ENCODE measurements around the genes SYCE1L, WWOX, CMC2 and CENPN.

DNA sequence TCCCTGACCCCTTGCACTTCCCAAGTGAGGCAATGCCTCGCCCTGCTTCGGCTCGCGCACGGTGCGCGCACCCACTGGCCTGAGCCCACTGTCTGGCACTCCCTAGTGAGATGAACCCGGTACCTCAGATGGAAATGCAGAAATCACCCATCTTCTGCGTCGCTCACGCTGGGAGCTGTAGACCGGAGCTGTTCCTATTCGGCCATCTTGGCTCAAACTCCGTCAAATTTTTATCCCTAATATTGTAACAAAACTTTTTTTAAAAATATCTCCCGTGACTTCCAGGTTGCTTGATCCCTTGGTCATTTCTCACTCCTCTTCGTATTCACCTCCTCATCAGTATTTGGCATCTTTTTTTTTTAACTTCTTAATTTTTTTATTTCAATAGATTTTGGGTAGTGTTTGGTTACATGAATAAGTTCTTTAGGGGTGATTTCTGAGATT lies 101.5 kb upstream of the CPHXL start:
- PRO-cap: no peak
- RAMPAGE, long total RNA, 4 experiments: no peak in any of the 4 experiments

GRCh38 chr16:77199233-77199592 lies at the start of gene SYCE1L:
Gene SYCE1L (plus strand): TSS chr16:77199408.
- PRO-cap: no peak
- RAMPAGE, long total RNA, 4 experiments: no peak in any of the 4 experiments

- PRO-cap: no peak
- RAMPAGE, long total RNA, 4 experiments: no peak in any of the 4 experiments
Measured at GRCh38 chr16:77298472-77298846, 99.3 kb downstream of the SYCE1L start.

- PRO-cap: no peak
- RAMPAGE, long total RNA, 4 experiments: no peak in any of the 4 experiments
Measured at GRCh38 chr16:77859926-77860155, 71.5 kb downstream of the VAT1L start.

- PRO-cap: bidirectional peak, plus-strand start at chr16:78099715, minus-strand start at chr16:78099310
- RAMPAGE, long total RNA, 4 experiments: start-site peak on the plus strand in 3 of 4 experiments, at chr16:78099647-78099727 at its widest, 155 to 652 reads per replicate
Measured at GRCh38 chr16:78099014-78100403, at the start of gene WWOX. Gene WWOX (plus strand): TSS chr16:78099654.

DNA sequence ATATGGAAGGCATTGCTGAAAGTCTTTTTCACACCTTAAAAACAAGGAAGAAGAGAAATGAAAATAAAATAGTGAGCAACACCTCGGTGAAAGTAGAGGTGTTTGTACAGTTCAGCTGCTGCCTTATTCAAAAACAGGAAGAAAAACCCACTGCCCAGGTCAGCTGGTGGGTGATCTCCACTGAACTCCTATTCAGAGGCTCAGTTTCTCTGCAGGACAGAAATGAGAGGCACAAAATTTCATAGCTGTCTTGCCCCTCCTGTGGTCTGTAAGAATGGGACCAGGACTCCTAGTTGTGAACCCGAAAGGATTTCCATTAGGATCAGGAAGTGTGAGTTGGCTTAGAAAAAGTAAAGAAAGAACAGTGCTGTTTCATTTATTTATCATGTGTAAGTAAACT lies 650.6 kb downstream of the WWOX start:
- PRO-cap: no peak
- RAMPAGE, long total RNA, 4 experiments: no peak in any of the 4 experiments

- PRO-cap: no peak
- RAMPAGE, long total RNA, 4 experiments: no peak in any of the 4 experiments
Measured at GRCh38 chr16:79561651-79562094, 38.9 kb downstream of the MAF start.

- PRO-cap: no peak
- RAMPAGE, long total RNA, 4 experiments: no peak in any of the 4 experiments
Measured at GRCh38 chr16:79589753-79590458, 10.6 kb downstream of the MAF start.

GRCh38 chr16:79602056-79602508 lies 1.5 kb upstream of the MAF start:
- PRO-cap: unidirectional peak, plus-strand start at chr16:79602411
- RAMPAGE, long total RNA, 4 experiments: no peak in any of the 4 experiments

DNA sequence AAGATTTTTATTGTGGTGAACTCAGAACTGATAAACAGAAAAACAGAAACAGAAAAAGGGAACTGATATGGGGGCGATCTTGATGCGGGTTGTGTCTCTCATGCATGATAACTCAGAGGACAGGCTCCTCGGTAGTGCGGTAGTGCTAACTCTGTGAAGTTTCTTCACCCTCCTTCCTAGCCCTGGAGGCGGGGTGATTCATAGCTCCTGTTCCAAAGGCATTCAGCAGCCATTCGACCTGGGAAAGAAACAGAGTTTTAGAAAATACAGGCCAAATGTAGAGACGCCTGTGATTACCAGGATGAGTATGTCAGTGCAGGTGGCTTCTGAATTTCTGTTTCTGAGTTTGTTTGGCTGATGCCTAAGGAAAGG lies 5.5 kb upstream of the MAF start:
- PRO-cap: no peak
- RAMPAGE, long total RNA, 4 experiments: no peak in any of the 4 experiments

GRCh38 chr16:80056528-80056727 lies 455.9 kb upstream of the MAF start:
- PRO-cap: no peak
- RAMPAGE, long total RNA, 4 experiments: no peak in any of the 4 experiments

DNA sequence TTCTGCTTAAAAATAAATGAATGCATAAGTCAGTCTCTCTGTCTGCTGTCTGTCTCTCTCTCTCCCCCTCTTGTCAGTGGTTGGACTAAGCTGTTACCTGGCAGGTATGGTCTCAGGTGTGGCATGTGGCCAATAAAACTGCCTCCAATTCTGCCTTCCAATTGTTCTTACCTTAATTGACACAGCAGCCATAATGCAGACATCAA lies 78.7 kb upstream of the CDYL2 start:
- PRO-cap: no peak
- RAMPAGE, long total RNA, 4 experiments: no peak in any of the 4 experiments

GRCh38 chr16:80996866-80997254 lies 9.8 kb downstream of the CMC2 start:
- PRO-cap: no peak
- RAMPAGE, long total RNA, 4 experiments: no peak in any of the 4 experiments

DNA sequence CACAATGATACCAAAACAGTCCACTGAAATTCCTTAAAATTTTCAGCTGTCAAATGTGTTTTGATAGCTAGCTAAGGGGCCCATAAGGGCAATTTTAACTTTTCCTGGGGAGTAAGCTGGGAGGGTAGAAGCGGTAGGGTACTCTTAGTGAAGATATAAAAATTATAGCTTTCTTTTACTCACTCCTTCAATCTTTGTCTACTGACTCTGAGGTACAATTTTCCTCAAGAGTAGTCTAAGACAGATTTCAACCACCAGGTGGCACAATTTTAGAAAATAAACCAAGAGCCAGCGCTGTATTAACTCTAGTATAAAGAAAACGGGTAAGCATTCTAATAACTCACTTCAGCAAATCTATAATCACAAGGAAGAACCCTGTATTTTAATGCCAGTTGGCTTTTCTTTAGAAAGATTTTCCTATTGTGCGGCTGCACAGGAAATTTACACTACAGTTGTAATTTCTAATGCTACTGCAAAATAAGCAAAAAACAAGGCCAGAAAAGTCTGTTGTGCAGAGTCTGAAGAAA lies 2.1 kb downstream of the CMC2 start:
- PRO-cap: no peak
- RAMPAGE, long total RNA, 4 experiments: no peak in any of the 4 experiments

- PRO-cap: bidirectional peak, plus-strand start at chr16:81006531, minus-strand start at chr16:81006409; bidirectional peak, plus-strand start at chr16:81007255, minus-strand start at chr16:81006848
- RAMPAGE, long total RNA, 4 experiments: start-site peak on the plus strand in 3 of 4 experiments, at chr16:81006498-81006538 at its widest, 13 to 37 reads per replicate; start-site peak on the minus strand in 4 of 4 experiments, at chr16:81006811-81006897 at its widest, 29 to 651 reads per replicate
Measured at GRCh38 chr16:81005995-81007051, at the start of gene CMC2. Gene CMC2 (minus strand): TSS chr16:81006885.

DNA sequence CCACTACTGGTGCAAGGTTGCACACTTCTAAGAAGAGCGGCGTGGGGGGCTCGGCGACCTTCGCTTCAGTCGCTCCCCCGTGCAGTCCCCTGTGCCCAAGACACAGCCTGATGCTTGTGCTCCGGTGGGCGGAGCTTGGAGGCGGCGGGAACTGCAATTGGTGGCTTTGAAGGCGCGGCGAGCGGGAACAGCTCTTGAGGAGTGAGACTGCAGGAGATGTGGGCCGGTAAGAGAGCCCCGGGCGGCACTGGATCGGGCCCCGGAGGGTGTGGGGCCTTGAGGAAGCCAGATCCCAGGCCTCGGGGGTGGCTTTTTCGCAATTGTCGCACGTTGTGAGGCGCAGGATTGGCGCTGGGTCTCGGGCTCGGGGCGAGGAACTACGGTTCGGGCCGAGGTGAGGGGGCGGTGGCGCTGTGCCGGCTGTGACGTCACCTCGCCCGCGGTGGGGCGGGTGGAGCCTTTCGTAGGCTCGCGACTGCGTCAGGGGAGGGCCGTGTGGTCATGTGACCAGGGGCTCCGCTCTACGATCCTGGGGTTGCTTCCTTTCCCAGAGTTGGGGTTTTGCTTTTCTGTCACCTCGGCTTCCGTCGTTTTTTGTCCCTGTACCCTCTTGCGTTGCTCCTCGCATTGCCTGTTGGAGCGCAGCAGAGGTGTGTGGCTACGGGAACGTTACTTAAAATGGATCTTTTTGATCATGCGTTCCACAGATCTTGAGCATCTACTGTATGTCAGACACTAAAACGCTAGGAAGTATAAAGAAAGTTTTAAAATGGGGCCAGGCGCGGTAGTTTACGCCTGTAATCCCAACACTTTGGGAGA lies at the start of gene CENPN:
Gene CENPN, plus strand, starts transcription at position 163 of the 819 bp plus-strand sequence.
- PRO-cap: bidirectional peak, plus-strand start at position 204 of the sequence, minus-strand start outside the sequence; bidirectional peak, plus-strand start at position 510 of the sequence, minus-strand start at position 379 of the sequence
- RAMPAGE, long total RNA, 4 experiments: start-site peak on the plus strand in 1 of 4 experiments, centred at position 187 of the sequence, 48 reads per replicate

DNA sequence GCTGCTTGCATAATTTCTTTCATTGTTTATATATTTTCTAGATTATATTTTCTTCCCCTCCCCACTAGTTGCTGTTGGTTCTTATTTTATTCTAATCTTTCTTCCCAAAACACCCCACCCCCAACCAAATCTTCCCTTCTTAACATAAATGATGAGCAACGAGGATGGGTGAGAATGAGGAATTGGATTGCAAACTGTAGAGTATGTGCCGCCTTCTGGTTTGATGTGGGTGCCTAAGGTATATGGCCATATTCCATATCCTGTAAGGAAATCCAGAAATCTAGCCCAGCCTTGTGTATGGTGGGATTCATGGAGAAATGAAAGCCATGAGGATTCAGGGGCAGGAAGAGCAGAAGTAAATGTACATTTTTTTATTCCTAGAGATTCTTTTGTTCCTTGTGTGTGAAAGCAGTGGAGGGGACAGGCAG lies 3.7 kb downstream of the ATMIN start:
- PRO-cap: no peak
- RAMPAGE, long total RNA, 4 experiments: no peak in any of the 4 experiments

- PRO-cap: no peak
- RAMPAGE, long total RNA, 4 experiments: no peak in any of the 4 experiments
Measured at GRCh38 chr16:81061162-81061726, 15.8 kb downstream of the C16orf46 start.

DNA sequence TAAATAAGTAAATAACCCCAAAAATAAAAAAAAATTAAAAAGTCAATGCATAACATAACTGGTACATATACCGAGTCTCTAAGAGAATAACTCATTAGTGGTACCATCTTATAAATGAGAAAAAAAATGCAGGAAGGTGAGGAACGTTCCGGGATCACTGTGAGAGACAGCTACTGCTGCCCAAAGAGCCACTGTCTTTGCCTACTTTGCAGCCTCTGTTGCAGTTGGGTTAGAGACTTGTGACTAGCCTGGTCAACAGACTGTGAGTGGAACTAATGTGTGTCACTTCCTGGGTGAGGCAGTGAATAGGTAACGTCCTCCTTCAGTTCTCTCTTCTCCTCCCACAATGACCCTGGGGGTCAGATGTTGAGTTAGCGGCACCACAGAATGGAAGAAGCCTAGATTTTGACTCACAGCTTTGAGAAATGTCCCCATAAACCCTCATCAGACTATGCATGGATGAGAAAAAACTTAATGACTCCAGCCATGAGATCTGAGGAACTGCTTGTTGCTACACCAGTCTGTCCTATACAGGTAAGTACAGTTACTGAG lies 5.3 kb downstream of the C16orf46 start:
- PRO-cap: no peak
- RAMPAGE, long total RNA, 4 experiments: no peak in any of the 4 experiments

GRCh38 chr16:81237242-81237671 lies 1.2 kb upstream of the BCO1 start:
- PRO-cap: unidirectional peak, plus-strand start at chr16:81237365; unidirectional peak, plus-strand start at chr16:81237514
- RAMPAGE, long total RNA, 4 experiments: no peak in any of the 4 experiments